Left cardiac atrium (tissue), 1 donor: ENCODE measurements around the gene LSR.

- PRO-cap, result no peak
These were observed 18.8 kb downstream of the CEBPG start for GRCh38 chr19:33392121-33392826.

DNA sequence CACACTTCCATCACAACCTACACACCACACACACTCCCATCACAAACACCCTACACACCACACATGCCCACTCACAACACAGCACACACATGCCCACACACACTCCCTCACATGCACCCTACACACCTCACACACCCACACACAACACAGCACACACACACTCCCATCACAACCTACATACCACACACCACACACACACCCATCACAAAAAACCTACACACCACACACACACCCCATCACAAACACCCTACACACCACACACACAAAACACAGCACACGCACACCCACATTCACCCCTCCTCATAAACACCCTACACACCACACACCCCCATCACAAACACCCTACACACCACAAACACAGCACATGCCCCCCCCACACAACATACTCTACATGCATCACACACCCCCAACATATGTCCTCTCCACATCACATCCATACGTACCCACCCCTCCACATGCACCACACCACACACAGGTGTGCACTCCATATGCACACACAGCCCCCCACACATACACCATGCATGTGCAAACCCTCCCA is 15.0 kb downstream of the PEPD start:
- PRO-cap, result no peak

DNA sequence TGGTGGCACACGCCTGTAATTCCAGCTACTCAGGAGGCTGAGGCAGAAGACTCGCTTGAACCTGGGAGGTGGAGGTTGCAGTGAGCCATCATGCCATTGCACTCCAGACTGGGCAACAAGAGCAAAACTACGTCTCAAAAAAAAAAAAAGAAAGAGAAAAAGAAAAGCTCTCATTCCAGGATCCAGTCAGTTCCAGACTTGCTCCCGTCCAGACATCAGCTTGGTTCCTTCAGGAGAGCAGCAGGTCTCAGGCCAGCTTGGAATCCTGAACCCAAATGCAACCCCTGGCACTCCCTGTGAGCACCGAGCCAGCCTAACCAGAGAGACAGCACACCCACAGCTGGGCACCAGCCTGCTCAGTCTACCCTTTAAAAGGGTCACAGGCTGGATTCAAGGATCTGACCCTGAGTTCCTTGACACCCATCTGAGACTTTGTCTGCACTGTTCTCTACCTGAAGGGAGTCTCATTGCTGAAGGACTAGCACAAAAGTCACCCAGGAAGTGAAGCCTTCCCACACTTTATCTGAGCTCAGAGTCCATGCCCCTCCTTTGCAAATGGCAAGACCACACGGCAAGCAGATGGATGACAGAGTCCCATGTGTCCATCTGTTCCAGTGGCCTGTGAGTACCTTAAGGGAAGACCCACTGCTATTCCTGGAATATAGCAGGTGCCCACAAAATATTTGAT is 1.5 kb downstream of the PEPD start:
- PRO-cap, result no peak

DNA sequence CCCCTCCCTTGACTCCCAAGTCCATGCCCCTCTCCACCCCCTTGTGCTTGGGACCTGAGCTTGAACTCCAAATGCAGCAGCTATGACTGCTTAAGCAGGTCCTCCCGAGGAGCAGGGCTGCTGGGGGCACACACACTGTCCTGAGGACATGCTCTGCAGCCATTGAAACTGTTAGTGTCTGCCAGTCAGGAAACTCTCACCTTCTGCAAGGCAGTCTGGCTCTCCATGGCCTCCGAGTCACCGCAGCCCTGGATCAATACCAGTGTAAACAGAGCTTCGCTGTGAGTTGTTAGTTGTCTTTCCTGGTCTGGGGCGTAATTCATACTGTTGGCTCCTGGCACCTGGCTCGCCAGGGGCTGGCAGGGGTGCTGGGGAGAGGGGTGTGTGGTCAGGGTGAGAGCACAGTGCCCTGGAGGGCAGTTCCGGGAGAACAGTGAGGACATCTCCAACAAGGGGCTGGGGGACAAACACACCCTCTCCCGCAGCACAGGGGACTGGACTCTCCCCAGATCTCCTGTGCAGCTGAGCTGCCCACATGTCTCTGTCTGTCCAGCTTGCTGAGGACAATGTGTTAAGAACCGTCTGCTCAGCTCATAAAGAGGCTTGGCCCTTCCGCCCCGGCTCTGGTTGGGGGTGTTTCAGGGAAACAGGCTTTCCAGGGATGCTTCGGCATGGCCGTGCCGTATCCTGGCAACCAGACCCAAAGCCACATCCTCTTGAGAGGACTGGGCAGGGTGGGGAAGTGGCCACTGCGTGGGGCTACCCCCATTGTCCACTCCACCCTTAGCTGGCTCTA is 41.3 kb upstream of the CHST8 start:
- PRO-cap, result no peak

- PRO-cap, result no peak
These were observed 2.0 kb upstream of the KCTD15 start for GRCh38 chr19:33794499-33795192.

GRCh38 chr19:34134224-34135120 is 37.8 kb upstream of the LSM14A start:
- PRO-cap, result bidirectional peak, plus-strand start at chr19:34134566, minus-strand start at chr19:34134419

DNA sequence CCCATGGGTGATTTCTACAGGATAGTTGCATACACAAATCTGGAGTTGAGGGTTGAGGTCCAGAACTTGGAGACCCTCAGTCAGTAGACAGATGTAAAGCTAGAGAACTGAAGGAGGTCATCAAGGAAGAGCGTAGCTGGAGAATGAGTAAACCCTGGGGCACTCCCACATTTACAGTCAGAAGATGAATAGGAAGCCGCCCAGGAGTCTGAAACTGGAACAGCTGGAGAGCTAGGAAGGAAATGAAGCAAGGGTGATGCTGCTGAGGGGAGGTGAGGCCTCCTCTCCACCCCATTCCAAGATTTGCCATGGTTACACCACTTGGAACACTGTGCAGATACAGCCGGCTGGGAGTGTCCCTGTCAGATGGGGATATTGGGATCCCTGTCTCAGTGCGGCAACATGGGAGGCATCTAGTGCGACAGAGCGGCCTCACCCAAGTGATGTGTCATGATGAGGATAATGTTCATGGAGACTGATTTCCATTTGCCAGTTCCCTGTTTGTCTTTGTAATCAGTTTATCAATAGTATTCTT is 51.8 kb upstream of the GPI start:
- PRO-cap, result no peak

DNA sequence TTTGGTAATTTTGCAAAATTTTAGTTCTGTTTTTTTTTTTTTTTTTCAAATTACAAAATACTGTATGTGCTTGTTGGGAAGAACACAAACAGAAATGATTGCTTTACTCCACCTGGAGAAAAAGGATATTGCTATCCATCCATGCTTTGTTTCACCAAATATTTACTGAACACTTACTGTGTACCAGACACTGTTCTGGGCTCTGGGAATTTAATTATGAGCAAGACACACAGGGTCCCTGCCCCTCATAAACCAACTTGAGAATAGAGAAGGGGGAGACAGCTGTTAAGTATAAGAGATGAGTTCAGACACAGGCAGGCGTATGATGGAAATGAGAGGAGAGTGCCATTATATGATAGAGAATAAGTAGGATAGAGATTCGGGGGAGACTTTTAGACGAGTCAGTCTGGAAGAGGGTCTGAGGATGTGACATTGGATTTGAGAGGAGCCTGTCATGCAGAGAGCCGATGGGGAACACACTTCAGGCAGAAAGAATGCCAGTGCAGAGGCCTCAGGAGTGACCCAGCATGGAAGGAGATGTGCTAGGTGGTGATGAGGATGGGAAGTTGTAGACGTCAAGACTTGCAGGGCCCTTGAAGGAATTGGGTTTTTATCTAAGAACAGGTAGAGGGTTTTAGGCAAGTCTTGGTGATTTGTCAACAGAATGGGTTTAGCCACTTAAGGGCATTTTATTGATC is 27.8 kb upstream of the GPI start:
- PRO-cap, result no peak

- PRO-cap, result no peak
These were observed 4.0 kb upstream of the SCN1B start for GRCh38 chr19:35026222-35026669.

DNA sequence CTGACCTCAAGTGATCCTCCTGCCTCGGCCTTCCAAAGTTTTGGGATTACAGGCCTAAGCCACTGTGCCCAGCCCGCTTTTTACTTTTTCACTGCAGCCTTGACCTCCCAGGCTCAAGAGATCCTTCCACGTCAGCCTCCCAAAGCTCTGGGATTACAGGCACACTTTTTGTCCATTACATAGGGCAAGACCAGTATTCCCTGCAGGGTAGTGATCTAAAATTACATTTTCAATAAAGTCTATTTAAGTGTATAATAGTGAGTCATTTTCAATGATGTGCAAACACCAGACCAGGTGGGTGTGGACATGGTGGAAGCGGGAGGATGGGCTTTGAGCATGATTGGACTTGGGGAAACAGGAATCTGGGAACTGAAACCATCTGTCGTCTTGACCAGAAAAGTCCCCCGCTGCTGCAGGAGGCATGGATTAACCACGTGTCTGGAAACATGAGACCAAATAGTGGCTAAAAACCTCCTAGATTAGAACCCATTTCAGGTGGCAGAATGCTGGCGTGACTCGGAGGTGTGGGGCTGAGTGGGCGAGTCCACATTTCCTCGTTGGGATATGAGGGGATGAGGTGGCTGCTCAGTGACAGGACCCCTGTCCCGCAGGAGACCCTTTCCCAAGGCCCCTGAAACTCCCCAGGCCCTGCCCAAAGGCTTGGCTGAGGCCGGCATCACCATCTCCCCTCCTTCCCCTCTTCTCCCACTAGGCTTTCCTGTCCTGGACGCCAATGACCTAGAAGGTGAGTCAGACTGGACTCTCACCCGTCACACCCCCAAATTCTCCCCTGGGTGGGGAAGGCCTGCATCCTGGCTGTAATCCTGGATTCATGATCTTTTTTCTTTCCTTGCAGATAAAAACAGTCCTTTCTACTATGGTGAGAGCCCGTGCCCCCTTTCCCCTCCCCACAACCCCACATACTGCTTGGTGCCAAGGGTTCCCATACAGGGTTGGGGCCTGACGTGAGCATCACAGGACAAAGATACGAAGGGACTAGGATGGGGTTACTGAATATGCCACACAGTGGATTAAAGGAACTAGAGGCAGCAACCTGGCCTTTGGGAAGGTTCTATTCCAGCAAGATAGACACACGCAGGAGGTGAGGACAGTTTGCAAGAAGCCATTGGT is 5.1 kb downstream of the FXYD3 start:
- PRO-cap, result no peak

DNA sequence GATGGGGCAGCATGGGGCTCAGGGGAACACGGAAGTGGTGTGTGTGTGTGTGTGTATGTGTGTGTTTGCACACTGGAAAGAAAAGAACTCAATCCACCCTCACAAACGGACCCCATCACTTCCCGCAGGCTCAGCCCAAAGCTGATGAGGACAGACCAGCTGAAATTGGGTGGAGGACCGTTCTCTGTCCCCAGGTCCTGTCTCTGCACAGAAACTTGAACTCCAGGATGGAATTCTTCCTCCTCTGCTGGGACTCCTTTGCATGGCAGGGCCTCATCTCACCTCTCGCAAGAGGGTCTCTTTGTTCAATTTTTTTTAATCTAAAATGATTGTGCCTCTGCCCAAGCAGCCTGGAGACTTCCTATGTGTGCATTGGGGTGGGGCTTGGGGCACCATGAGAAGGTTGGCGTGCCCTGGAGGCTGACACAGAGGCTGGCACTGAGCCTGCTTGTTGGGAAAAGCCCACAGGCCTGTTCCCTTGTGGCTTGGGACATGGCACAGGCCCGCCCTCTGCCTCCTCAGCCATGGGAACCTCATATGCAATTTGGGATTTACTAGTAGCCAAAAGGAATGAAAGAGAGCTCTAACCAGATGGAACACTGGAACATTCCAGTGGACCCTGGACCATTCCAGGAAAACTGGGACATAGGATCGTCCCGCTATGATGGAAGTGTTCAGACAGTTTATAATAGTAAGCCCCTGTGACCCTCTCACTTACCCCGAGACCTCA is 7.9 kb downstream of the FXYD3 start:
- PRO-cap, result no peak

DNA sequence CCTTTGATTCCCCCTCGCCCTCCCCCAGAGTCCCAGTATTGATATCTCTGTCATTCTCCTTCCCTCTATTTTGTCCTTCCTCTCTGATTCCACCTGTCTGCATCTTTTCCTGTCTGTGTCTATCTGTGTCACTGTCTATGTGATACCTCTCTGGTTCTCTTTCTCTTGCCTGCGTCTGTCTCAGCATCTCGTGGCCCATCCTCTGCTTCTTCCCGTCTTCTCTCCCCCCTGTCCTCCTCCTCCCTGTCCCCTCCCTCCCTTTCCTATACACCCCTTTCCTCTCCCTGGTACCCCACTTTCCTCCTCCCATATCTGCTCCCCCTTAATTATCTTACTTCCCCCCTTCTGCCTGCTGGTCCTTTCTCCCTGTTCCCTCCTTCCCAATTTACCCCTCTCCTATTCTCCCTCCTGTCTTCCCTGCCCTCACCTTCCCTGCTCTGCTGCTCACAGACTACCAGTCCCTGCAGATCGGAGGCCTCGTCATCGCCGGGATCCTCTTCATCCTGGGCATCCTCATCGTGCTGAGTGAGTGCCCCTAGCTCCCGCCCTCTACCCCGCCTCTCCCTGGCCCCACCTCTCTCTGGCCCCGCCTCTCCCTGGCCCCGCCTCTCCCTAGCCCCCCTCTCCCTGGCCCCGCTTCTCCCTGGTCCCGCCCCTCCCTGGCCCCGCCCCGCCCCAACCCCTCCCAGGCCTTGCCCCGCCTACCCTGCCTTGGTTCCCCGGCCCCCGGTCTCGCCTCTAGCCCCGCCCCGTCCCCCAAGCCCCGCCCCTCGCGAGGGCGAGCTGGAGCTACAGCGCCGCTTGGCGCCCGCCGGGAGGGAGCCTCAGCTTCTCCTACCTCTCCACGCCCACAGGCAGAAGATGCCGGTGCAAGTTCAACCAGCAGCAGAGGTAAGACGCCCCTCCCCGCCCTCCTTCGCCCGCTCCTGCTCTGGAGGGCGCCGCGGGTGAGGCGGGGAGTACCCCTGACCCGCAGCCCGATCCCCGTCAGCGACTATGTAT is 2.1 kb upstream of the FXYD7 start:
- PRO-cap, result unidirectional peak, minus-strand start at position 523 of the sequence

- PRO-cap, result bidirectional peak, plus-strand start at chr19:35155214, minus-strand start at chr19:35155079
These were observed 480 bp downstream of the FXYD5 start for GRCh38 chr19:35155033-35155396.

- PRO-cap, result no peak
These were observed 1.1 kb downstream of the FXYD5 start for GRCh38 chr19:35155397-35156328.

- PRO-cap, result no peak
These were observed 14.3 kb downstream of the FAM187B start for GRCh38 chr19:35214281-35214688.

DNA sequence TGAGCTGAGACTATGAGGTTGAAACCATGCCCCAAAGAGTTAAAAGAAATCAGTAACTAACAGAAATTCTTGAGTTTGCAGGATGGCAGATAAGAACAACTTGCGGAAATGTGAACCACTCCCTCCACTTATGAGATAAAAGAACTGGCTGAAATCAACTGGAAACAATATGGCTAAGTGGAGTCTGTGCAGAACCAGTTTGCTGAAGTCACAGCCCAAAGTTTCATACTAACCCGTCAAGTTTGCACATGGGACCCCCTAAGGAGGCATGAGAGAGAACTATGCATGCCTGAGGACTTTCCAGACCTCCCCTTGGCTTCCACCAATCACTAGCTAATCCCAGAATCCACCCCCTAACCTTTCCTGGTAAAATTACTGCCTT is 8.0 kb downstream of the FAM187B start:
- PRO-cap, result no peak

GRCh38 chr19:35248231-35249235 is at the start of gene LSR:
Gene LSR, plus strand, starts transcription at chr19:35249002.
- PRO-cap, result bidirectional peak, plus-strand start at chr19:35248392, minus-strand start at chr19:35248387; unidirectional peak, plus-strand start at chr19:35248754; unidirectional peak, plus-strand start at chr19:35248979

GRCh38 chr19:35250114-35250765 is 1.4 kb downstream of the LSR start:
- PRO-cap, result no peak

DNA sequence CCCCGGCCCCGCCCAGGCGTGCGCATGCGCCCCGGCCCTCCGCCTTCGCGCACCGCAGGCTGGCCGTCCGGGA is 766 bp upstream of the USF2 start:
- PRO-cap, result bidirectional peak, plus-strand start at position 25 of the sequence, minus-strand start outside the sequence

DNA sequence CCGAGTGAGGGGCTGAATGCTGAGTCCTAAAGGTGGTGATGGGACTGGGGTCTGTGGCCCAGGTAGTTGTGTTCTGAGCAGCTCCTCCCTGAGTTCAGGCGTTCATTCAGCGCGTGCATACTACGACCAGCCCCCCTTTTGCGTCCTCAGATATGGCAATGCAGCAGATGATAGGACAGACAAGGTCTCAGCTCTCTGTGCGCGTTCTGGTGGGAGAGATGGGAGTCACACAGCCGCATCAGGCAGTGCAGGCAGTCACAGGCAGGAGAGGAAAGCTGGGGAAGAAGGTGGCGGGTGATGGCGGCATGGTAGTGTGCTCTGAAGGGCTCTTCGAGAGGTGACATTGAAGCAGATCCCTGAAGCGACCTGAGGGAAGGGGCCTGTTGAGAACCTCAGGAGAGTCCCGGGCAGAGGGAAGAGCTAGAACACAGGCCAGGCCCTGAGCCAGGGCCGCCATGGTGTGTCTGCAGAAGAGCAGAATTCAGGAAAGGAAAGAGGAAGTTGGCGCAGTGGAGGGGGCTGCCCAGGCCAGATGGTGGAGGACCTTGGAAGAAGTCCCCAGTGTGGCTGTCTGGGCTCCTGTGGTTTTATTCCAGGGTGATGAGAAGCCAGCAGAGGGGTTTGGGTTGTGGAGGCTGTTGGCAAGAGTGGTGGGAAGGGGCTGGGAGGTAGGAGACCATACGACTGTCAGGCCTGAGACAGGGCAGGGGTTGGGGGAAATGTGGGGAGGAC is 3.4 kb downstream of the USF2 start:
- PRO-cap, result no peak